Jurkat, Clone E6-1 (cell line): ENCODE measurements around a stretch of chr2.

GRCh38 chr2:48441452-48442162, 1.0 kb downstream of the PPP1R21 start:
- RRBS, result no CpG with 5 or more reads among the region's 9 CpGs

DNA sequence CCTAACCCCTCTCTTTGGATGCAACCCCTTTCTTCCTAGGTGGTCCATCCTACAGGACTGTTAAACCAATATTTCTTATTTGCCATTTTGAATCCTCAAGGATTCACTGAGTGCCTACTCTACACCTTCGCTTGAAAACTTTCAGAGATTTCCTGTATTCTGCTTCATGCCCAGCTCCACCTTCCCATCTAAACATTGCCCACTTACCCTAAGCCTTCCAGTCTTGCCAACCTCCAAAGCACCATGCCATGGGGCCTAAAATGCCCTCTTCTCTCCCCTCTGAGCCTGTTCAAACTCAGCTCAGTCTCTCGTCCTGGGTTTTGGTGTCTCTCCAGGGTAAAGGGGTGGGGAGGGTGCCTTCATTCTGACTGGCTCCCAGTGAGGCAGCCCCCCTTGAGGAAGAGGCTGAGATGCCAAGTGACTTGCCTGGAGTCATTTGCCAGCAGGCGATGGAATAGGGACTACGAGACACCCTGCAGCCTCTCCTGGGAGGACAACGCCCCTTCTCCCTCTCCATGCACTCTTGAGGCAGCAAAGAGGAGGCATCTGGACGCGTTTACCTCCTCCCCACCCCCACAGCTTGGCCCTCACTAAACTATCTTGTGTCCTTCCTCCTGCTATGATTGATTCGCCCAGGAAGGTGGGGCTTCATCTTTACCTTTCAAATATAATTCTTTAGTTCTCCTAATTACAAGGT, 858 bp upstream of the STON1 start:
- RRBS, result no CpG with 5 or more reads among the region's 8 CpGs

- RRBS, result no CpG with 5 or more reads among the region's 2 CpGs
Measured at GRCh38 chr2:50720597-50721011, 311.3 kb downstream of the NRXN1 start.

DNA sequence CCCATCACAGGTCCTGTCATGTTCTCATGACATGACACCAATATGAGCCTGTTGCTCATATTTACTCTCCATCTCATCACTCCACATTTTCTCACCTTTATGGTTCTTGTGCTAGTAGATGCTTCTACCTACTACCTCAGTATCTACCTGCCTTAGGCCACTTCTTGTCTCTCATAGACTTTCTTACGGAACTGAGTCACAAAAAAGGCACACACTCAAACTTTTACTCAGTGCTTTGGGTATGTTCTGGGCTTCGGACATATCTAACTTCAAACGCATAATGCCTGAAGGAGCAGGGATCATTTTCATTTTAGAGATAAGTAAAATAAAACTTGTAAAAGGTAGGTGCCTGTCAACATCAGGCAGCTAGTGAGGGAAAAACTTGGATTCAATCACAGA, 1057.4 kb upstream of the CHAC2 start:
- RRBS, result no CpG with 5 or more reads among the region's 3 CpGs

DNA sequence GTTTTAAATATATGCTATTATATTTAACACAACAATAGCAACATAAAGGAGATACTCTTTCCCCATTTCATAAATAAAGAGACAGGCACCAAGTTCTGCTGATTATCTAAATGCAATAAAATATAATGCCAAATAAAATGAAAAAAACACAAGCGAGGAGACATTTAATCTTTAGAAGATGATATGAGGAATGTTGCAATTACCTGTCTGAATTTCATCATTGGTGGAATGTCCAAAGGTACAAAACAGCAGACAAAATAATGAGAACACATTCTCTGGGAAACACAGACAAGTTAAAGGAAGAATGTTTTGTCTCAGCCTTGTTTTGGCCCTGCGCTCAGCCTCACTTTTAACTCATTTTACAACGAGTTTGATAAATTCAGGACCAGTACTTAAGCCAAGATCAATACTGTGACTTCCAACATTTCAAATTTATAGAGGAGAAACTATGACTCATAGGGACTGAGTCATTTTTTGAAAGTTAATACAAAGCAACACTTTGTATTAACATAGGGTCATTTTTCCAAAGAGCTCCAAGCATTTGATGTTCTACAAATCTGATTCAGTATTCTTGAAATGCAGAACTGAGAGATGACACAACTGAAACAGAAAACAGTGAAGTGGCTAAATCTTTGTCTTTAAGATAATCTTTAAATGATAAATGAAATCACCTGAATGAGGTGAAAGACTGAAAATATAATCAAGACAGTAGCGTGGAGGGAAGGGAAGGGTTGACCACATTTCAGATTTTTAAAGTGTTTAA, 833.2 kb upstream of the CHAC2 start:
- RRBS, result no CpG with 5 or more reads among the region's 4 CpGs

GRCh38 chr2:53714124-53714656, 53.4 kb upstream of the CHAC2 start:
- RRBS, result 80% methylated on average over 2 of the region's 6 CpGs

DNA sequence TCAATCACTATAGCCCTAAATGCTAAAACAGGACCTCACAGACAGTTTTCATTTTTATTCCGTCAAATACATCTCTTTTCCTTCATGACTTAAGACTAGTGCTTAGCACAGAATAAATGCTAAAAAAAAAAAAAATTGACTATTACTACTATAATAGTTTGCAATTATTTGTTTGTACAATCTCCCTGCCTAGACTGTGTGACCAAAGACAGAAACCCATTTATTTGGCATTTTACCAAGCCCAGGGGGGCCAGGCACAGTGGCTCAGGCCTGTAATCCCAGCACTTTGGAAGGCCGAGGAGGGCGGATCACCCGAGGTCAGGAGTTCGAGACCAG, 1.5 kb downstream of the ASB3 start:
- RRBS, result no CpG with 5 or more reads among the region's 5 CpGs

DNA sequence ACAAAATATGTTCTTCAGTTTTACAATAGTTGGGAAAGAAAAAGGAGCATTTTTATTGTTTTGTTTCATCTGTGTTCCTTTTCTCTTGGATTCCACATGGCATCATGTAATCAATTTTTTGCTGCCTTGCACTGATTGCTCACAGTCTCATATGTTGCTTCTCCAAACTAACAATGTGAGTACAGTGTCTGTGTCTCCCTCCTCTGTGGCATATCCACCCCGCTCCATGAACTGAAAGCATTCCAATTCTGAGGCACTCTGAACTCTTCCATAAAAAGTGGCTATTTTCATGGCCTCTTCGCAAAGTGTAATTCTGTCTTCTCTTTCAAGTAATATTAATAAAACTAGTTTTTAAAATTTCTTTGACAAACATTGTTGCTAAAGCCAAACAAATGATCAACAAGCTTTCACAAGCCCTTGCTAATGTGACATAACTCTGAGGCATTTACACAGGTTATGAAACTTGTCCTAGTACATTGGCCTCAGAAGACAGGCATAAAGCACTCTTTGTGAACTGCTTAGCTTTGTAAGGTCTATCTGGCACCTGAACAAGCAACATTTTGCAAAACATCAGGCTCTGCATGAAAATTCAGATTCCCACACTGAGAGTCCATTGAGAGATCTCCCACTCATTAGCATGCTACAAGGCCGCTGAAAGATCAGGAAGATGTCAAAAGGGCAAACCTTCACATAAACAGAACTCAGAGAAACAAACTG, 33.0 kb downstream of the GPR75 start:
- RRBS, result no CpG with 5 or more reads among the region's 3 CpGs

GRCh38 chr2:53968897-53969775, 1.7 kb downstream of the PSME4 start:
- RRBS, result no CpG with 5 or more reads among the region's 8 CpGs

GRCh38 chr2:54092935-54093515, 122.1 kb downstream of the ACYP2 start:
- RRBS, result no CpG with 5 or more reads among the region's 6 CpGs

DNA sequence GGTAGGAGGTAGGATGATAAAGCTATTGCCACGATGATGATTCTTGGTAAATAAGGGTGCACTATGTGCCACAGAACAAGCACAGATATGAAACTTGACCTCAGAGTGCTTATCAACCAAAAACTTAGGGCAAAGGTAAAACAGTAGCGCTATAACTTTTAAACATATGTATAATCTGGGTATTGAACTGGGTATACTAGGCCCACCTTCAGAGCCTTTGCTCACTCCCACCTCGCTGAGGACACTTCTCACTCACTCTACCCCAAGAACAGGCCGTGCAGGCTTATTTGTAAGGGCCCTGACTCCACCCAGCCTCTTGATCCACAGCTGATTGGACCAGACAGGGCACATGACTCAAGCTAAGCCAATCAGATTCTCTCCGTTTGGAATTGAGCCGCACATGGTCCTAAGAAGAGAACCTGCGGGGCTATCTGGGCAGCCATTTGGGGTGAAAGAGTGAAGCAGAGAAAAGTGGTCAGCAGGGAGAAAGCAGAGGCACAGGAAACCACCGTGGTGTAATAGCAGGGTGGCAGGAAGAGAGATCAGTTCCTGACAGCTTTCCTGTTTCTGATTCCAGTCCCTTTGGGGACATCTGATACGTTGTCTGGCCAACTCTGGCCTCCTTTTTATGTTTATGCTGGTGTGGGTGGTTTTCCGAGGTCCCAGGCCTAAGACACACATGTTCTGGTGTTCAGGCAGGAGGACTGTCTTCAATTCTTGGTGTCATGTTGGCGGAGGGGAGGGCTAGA, 26.4 kb upstream of the SPTBN1 start:
- RRBS, result no CpG with 5 or more reads among the region's 11 CpGs

DNA sequence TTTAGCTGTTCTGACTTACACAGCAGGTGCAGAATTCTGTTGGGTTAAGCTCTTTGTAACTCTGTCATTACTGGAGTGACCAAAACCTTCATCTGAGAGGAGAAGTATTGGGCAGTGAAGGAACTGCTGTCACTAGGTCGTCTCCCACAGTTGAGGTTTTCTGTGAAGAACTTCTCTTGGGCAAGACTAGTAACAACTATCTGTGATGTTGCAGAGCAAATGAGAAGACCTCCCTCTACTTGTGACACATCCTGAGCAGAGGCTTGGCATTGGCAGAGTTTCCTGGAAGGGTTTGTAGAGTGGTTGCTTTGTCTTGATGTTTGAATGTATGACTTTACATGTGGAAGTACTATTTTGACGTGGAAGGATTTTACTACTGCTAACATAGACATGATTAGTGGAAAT, 3.0 kb downstream of the SPTBN1 start:
- RRBS, result no CpG with 5 or more reads among the region's 2 CpGs

DNA sequence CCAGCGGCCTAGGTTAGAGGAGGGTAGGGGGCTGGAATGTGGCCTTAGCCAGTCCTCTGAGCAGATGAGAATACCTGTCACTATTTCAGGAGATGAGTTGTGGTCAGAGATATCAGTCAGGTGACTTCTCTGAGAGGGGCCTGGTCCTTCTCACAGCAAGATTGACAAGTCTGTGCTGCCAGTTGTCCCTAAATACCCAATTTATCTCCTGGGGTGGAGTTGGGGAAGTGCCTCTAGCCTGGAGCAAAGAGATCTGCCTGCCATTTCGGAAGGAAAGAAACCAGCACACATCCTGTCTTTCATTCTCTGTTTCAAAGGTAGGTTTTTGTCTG, 13.5 kb downstream of the SPTBN1 start:
- RRBS, result no CpG with 5 or more reads among the region's 2 CpGs

DNA sequence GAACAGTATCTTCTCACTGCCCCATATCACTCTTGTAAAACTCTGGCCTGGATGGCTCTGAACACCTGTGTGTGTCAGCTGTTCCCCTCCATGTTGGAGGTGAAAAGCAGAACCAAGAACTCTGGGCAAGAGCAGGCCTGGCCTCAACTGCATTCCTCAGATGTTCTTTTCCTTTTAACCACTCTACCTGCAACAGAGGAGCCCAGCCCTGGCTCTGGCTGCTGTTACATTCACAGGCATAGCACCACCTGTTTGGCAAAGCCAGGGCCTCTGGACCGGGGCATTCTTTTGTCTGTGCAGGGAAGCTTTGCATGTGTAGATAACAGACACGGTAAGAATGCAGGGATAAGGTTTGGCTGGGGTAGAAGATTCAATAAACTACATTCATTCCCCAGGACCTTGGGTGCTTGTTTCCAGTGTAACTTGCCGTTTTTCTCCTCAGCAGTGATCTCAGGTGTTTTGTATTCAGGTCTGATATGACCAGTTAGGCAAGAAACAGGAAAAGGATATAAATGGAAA, 95.1 kb downstream of the SPTBN1 start:
- RRBS, result no CpG with 5 or more reads among the region's 3 CpGs

DNA sequence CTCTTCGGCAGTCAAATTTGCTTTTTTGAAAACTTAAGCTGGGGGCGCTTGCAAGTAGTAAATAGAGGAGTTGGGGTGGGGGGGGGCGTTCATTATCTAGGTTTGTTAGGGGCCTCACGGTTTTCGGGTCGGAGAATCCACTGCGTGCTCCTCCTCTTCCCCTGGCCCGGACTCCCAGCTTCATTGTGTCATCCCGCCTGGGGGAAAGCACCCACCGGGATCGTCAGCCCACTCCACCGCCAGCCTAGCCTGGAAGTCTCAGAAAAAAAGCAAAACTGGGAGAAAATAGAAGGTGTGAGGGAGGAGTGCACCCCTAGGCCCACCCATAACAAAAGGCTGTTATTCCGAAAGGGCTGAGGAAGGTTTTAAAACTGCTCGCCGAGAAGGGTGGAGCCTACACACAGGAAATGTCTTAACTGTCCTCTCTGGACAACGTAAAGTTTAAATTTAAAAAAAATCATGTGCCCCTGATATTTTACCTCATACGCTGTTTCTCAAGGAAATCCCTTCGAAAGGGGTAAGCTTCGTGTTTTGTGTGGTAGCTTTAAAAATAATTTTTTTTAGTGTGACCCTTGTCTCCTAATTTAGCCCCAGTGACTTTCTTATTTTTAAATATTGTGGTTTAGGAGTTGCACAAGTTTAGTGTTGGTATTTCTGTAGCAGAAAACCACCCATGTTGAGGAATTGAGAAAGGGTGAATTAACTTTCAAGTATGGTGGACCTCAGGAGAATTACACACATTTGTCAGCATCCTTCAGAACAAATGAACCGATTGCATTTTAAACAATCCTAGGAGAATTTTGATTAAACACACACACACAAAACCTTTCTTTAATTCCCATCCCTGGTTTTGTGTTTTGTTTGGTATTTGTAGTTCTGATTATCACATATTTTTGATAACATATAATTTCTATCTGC, 104.2 kb downstream of the SPTBN1 start:
- RRBS, result 4% methylated on average over 3 of the region's 20 CpGs

DNA sequence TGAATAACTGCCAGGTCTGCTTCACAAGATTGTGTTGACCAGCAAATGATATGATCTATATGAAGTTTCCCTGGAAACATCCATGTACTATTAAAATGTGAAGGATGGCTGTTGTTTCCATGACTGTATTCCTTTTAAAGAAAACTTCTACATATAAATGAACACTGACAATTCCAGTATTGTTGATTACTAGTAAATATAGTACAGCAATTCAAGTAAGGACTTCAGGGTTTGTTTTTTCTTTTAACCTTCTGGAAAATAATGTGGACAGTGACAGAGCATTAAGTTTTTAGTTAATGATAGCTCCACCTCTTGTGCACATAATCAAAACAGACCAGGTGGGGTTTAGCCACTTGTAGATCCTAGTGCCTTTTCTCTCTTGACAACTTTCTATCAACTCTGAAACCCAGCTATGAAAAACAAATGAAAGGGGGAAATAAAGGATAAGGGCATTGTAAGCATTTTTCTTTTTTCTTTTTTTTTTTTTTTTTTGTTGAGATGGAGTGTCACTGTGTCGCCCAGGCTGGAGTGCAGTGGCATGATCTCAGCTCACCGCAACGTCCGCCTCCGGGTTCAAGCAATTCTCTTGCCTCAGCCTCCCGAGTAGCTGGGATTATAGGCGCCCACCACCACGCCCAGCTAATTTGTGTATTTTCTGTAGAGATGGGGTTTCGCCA, 109.7 kb downstream of the SPTBN1 start:
- RRBS, result no CpG with 5 or more reads among the region's 9 CpGs

- RRBS, result no CpG with 5 or more reads among the region's 9 CpGs
Measured at GRCh38 chr2:54572271-54573240, 116.4 kb downstream of the SPTBN1 start.

GRCh38 chr2:54573909-54575121, 118.2 kb downstream of the SPTBN1 start:
- RRBS, result no CpG with 5 or more reads among the region's 14 CpGs

GRCh38 chr2:54604734-54605593, 118.5 kb upstream of the EML6 start:
- RRBS, result no CpG with 5 or more reads among the region's 13 CpGs